ENCODE results near the genes FHL1 and ARHGEF6.

DNA sequence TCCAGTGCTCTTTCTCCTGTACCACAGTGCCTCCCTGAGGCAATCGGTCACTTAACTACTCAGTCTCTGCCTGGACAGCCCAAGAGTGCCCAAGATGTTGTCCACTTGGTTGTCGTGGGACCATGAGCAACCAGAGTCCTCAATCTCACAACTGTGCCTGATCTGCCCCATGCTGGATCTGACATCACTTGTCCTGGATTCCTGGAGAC lies 745 bp downstream of the MMGT1 start:
- RAMPAGE, long total RNA: no peak
- RRBS: no CpG with 5 or more reads among the region's 2 CpGs

- RAMPAGE, long total RNA: no peak
- RRBS: 13% methylated on average over 39 of the region's 82 CpGs
Measured at GRCh38 chrX:136146617-136147454, 50.0 kb upstream of the FHL1 start.

DNA sequence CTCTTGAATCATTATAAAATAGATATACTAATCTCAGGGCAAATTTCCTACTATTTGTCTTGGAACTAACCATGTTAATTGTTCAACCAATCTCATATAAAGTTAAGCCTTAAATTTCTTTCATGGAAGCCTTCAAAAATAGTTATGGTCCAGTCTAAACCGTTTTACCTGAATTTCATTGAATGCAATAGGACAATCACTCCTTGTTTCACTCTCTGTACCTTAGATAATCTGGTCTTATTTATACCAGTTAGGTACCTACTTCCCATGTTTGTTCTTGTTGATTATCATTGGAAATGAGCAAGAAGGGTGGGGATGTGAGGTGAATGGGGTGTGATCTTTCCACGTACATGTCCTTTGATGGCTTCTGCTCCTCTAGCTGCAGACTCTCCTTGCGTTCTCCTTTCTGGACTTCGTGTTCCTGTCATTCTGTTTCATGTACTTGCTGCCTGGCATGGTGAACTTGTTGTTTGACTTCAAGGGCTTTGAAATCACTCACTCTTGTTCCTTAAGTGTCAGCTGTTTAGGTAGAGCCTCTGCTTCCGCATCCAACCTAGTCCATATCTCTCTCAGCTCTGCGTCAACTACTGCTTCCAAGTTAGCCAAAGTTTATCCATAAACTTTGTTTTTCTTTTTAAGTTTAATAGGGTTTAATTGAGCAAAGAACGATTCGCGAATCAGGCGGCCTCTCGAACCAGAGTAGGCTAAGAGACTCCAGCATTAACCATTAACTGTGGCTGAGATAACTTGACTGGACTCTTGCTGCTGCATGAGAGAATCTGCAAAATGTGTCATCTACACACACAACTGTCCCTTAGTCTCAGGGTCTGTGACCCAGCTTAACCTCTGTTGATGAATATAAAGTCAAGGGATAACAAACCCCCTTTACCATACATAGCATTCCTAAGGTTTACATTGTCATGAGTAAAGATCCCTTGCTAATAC lies 6.8 kb upstream of the FHL1 start:
- RAMPAGE, long total RNA: no peak
- RRBS: no CpG with 5 or more reads among the region's 11 CpGs

GRCh38 chrX:136196517-136197303 lies at the start of gene FHL1:
Gene FHL1, plus strand, starts transcription at chrX:136197047.
- RAMPAGE, long total RNA: no peak
- RRBS: no CpG with 5 or more reads among the region's 8 CpGs

GRCh38 chrX:136250472-136251198 lies 565 bp downstream of the MAP7D3 start:
- RAMPAGE, long total RNA: no peak
- RRBS: 20% methylated on average over 16 of the region's 62 CpGs

DNA sequence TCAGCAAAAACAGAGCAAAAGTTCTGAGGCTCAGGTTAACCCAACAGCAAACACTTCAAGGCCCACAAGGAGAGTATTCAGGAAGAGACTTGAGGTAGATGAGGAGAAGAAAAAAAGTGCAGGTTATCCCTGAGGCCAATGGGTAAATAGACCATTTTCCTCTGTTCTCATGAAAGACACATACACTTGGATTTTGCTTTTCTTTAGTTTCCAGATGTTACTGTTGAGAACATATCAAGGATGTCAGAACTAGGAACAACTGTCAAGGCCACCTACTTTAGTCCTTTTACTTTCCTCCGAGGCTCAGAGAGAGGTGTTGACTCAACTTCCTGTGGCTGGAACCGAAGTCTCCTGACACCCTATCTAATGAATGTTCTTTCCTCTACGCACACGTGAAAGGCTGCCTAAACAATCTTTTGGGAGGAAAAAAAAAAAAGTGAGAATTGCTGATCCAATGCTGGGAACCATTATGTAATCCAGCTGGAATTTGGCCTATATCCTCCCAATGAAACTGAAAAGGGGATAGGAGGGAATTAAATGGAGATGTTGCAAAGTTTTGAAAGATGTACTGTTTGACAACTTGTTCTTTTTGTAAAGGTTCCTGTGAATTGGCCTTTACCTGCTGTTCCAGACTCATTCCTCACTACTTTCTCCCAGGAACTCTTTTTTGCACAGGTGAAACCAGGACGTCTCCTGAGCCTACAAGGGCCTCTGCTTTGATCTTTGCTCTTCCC lies 8.3 kb upstream of the MAP7D3 start:
- RAMPAGE, long total RNA: no peak
- RRBS: no CpG with 5 or more reads among the region's 5 CpGs

GRCh38 chrX:136496310-136496682 lies 1.1 kb upstream of the HTATSF1 start:
- RAMPAGE, long total RNA: no peak
- RRBS: no CpG with 5 or more reads among the region's 10 CpGs

DNA sequence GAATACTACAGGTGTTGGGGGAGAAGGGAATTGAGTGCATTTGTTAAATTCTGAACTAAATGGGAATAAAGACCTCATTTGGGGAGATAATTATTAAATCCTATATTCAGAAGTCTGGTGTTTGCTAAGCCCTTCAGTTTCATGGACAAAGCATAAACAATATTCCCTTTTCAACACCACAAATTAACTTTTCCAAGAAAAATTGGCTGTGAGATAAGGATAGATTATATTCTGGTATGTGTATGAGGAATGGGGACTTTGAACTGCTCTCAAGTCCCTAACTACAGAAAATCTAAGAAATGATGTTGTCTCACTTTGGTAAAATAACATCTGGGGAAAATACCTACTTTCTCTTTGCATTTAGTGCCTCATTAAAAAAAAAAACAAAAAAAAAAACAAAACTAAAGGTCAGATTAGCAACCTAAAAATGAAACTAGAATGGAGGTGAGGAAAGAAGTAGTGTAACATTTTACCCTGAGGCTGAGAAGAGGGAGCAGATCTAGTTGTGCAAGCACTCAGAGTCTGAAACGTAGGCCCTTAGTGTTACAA lies 55.9 kb downstream of the VGLL1 start:
- RAMPAGE, long total RNA: no peak
- RRBS: no CpG with 5 or more reads among the region's 1 CpG

DNA sequence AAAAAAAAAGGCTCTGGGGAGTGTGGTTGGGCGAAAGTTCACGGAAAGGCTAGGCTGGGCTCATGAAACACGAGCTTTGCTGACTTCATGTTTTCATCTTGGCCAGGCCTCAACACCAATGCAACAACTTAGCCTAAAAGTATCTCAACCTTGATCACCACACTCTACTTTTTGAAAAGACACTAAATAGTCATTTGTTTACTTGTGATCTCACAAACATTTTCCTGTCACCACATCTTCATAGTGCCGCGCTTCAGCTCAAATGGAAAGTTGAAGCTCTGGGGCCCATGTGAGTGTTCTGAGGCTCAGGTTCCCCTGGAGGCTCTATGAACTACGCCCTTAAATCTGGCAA lies 5.0 kb downstream of the CD40LG start:
- RAMPAGE, long total RNA: no peak
- RRBS: no CpG with 5 or more reads among the region's 6 CpGs

GRCh38 chrX:136767065-136768055 lies 13.4 kb downstream of the ARHGEF6 start:
- RAMPAGE, long total RNA: no peak
- RRBS: 21% methylated on average over 36 of the region's 90 CpGs

GRCh38 chrX:136779107-136779937 lies 1.4 kb downstream of the ARHGEF6 start:
- RAMPAGE, long total RNA: no peak
- RRBS: no CpG with 5 or more reads among the region's 4 CpGs

GRCh38 chrX:136780632-136781596 lies at the start of gene ARHGEF6:
Gene ARHGEF6, minus strand, starts transcription at chrX:136780932.
- RAMPAGE, long total RNA: no peak
- RRBS: no CpG with 5 or more reads among the region's 18 CpGs

- RAMPAGE, long total RNA: no peak
- RRBS: no CpG with 5 or more reads among the region's 4 CpGs
Measured at GRCh38 chrX:137997955-137998269, 432.0 kb downstream of the ZIC3 start.

DNA sequence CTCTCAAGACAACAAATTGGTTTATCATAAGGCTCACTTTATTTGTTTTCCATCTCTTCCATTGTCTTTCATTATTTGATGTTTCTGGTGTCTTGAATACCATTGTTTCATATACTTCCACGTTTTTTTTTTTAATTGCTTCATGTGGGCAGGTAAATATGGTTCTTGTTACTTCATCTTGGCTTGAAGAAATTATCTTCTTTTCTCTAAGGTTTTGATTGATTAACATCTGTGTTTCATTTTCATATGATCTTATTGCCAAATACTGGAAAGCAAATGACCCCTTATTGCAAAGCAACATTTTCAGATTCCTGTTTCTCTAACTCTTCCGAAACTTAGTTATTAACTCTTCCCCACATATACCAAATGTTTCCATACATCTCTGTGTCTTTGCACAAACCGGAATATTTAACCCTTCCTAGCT lies 565.4 kb downstream of the ZIC3 start:
- RAMPAGE, long total RNA: no peak
- RRBS: no CpG with 5 or more reads among the region's 3 CpGs

GRCh38 chrX:139774469-139775191 lies 66.7 kb upstream of the MCF2 start:
- RAMPAGE, long total RNA: no peak
- RRBS: no CpG with 5 or more reads among the region's 6 CpGs

GRCh38 chrX:139848847-139850272 lies 83.5 kb downstream of the ATP11C start:
- RAMPAGE, long total RNA: no peak
- RRBS: no CpG with 5 or more reads among the region's 8 CpGs

GRCh38 chrX:139924685-139925060 lies 8.2 kb downstream of the ATP11C start:
- RAMPAGE, long total RNA: no peak
- RRBS: no CpG with 5 or more reads among the region's 5 CpGs

DNA sequence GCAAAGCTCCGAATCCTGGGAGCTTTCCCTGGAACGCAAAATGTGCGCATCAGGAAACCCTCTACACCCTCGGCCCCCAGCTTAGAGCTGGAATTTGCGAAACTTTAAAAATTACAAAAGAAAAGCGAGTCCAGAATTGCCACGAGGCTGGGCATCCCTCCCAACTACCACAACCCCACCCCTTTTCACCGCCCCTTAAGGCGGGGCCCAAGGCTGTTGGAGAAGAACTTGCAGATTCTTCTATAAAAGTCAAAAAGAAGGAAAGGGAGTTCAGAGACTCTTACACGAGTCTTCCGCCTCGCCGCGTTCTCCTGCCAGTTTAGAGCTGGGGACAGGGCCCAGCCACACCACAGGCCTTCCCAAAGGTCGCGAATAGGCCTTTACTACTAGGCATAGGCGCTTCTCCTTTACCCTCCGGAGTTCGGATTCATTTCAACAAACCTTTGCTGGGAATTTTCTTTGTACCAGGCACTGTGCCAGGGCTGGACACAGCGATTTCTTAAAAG lies 560 bp upstream of the ATP11C start:
- RAMPAGE, long total RNA: no peak
- RRBS: no CpG with 5 or more reads among the region's 20 CpGs

DNA sequence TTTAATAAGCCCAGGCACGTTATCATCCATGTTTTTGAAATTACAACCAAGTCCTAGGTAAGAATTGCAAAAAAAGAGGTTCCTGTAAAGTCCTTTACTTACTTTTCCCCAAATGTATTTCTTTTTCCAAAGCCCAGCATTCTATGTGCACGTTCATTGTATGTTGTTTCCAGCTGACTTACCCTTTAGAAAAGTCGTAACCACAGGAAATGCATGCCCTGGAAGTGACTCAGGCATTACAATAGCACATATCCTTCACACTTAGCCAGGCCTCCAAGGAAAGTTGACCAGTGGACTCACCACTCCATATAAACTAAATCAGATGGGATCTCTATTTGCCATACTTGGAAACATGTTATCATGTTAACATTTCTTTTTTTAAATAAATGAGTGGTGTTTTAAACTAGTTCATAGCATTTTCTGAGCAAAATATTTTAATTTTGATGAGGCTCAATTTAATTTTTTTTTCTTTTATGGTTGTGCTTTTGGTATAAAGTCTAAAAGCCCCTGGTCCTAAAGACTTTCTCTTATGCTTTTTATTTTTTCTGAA lies 183.7 kb downstream of the ENSG00000230707 start:
- RAMPAGE, long total RNA: no peak
- RRBS: no CpG with 5 or more reads among the region's 3 CpGs

DNA sequence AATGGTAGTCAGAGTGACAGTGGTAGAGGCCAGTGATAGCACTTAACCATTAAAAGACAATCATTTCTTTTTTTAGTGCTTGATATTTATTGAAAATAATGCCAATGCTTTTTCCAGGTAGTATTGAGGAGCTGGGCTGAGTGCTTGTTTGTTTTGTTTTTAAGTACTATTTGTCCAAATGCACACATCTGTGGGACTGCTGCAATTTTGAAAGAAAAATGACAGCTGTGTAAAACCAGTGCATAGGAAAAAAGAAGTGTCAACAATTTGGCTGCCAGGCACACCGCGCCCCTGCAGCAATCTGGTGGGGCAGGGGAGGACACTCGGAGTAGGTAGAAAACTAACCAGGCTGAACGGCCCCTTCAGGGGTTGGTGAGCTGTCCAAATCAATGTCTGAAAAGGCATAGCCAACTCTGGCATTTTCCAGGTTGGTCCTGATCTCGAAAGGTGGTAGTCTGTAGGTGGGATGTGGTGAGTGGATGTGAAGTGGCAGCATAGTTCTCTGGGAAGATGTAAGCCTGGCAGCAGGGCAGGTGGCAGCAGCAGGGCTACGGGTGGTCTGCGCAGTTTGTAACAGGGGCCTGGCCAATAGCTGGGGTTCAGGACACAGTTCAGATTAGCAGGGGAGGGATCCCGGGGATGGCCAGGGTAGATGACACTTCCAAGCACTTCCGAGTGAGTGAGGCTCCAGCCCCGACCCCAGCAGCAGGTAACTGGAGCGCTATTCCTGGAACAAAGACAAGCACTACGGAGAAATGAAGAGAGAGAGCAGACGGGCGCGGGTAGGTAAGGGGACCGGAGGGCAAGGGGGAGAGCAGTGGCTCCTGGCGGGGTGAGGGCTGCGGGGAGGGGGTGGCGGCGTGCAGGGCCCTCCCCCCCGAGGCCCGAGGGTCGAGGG lies 998 bp downstream of the LDOC1 start:
- RAMPAGE, long total RNA: no peak
- RRBS: no CpG with 5 or more reads among the region's 23 CpGs

Measured in epithelial cell of alveolus of lung (primary cell).